Fallopian tube (tissue), 1 donor: ENCODE data around the genes COLQ and PLCL2.

DNA sequence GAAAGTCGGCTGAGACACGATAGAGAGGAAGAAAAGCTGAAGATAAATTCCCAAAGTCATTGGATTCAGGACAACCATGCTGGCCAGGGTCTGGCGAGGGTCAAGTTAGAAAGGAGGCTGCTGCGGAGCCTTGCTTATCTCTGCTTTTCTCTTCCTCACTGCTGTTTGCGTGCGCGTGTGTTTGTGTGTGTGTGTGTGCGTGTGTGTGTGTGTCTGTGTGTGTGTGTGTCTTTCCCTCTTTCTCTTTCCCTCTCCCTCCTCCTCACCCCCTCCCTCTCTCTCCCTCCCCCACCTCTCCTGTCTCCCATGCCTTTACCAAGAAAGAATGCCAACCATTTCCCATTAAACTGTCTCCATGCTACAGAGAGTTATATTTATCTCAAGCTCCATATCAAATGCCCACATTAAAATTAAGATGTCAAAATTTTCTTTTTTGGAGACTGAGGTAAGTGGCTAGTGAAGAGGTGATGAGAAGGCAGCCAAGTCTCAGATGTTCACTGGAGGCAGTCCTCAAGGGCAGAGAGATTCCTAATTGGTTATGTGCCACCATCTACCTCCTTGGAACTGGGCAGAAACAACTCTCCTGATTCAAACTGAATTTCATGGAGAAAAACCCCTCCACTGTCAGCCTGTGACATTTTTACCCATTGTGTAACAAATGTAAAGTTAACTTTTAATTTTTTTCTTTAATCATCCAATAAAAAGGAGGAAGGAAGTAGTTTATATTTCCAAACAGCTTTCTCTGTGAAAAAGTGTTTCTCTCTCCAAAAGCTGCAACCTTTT lies at the start of gene COLQ:
Gene COLQ, minus strand, starts transcription at position 159 of the 783 bp plus-strand sequence.
- PRO-cap, result no peak

DNA sequence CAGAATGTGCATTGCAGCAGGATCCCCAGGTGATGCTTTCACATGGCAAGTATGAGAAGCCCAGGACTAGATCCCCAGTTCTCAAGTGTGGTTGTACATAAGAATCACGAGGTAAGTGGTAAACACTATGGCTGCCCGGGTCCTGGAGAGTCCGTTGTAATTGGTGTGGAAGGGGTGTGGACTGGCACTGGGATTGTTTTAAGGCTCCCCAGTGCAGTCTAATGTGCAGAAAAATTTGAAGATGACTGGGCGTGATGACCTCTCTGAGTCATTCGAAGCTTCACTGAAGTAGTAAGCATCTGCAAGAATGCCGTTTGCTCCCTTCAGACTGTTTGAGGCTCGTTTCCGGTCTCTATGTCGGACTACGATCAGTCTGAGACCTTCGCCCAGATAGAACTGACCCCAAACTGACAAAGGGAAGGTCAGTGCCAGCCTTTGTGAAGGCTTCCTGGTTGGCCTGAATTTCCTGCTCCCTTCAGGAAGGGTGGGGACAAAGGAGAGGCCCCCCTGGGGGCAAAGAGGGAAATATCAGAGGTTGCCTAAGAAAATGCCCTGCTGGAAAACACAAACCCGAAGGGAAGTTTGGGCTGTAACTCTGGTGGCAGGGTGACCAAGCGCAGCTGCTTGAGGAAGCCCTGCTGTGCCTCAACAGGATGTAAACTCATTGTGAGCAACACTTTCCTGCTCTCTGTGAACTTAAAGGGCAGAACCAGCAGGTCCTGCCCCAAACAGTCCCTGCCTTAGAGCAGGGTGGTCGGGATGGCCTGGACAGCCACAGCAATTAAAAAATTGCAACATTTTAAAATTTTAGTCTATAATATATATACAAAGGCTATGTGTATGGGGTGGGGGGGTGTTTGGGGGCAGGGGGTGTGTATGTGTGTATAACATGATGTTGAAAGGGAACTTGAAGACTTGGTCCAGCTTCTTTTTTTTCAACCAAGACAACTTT lies 34.7 kb downstream of the BTD start:
- PRO-cap, result unidirectional peak, plus-strand start at position 727 of the sequence

DNA sequence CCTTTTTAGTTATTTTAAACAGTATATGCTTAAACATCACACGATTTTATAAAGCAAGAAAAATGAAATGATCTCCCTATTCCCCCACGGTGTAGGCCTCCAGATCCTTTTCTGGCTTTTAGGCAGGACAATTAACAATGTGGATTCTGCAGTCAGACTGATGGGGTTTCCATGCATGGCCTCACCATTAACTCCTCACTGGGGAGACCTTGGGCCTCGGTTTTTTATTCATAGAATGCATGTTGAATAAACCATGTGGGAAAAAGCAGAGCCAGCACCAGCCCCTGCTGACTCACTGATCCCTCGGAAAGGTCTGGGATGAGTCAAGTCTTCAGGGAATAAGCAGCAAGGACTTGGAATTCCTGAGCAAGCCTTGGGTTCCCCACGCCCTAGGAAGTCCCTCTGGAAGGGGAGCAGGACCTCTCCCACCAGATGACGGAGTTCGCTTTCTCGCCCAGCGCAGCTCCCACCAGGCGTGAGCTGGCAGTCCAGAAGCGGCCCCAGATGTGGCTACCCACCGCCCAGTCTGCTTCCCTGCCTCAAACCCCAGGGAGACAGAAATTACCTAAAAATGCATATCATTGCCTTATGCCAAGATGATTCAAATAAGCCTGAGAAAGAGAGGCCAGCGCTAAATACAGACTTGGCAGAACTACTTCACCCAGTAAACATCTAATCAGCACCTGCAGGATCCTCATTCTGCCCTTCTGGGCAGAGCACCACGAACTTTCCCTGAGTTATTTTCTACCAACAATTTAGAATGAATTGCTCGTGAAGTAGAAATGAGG lies 45.4 kb downstream of the BTD start:
- PRO-cap, result no peak

DNA sequence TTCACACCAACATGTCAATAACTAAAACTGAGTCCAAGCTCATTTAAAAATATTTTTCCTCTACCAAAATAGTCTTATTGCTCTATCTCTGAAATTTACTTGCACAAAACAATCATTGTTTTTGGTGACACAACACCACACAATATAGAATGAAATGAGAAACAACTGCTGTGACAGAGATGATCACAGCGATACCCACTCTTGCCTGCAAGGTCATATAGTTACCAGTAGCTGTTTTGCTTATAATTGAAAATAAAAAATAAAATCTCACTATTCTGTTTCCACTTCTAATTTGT lies 1.1 kb downstream of the ANKRD28 start:
- PRO-cap, result no peak

- PRO-cap, result no peak
Measured at GRCh38 chr3:15797074-15797639, 622 bp downstream of the ANKRD28 start.

GRCh38 chr3:16053612-16054327 lies 120.7 kb upstream of the GALNT15 start:
- PRO-cap, result no peak

DNA sequence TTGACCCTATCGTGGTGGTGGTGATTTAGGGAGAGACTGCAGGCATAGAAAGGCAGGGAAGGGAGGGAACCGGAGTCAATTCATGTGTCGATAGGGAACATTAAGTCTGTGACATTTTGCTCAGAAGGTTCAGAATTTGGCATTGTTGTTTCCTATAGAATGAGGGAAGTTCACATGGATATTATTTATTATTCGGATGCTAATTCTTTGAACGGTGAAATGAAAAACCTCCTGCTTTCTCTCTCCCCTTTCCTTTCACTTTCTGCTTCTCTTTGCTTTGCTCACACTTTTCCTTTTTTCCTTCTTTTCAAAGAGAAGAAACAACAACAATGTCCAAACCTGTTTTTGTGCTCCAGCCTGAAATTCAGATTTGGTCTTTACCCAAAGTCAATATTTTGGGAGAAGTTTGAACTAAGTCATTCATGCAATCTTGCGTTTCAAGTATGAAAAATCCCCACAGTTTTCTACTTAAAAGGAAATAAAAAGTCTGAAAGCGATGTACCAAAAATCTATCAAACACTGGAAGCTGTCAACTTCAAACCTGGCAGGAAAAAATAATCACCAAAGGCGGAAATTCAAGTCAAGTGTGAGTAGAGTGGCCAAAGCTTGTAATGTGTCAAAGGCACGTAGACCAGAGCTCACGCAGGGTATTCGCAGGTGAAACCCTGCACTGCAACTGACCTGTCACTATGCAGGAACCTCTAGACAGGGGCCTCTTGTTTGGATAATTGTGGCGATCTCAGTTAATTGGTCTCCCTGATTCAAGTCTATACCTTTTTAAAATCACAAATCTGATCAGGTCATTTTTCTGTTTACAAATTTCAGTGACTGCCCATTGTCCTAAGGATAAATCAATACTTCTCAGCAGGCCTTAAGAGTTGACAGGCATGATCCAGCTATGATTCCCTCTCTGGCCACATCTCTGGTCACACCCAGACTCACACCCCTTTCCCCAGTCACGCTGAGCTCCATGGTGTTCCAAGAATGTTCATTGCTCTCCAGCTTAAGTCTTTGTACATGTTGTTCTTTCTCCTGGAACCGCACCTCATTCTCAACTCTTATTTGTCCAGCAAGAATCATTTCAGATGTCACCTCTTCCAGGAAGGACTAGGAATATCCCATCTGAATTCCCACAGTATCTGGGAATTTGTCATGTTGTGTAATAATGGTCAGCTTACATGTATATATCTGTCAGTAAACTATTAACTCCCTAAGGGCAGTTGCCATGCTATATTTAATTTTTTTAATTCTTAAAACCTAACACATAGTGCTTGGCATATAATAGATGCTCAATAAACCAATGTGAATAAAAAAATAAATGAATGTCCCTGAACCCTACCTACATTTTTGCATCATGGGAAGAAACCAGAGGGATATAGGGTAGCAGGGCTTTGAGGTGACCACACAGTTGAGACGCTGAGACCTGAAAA lies 118.6 kb upstream of the GALNT15 start:
- PRO-cap, result no peak

DNA sequence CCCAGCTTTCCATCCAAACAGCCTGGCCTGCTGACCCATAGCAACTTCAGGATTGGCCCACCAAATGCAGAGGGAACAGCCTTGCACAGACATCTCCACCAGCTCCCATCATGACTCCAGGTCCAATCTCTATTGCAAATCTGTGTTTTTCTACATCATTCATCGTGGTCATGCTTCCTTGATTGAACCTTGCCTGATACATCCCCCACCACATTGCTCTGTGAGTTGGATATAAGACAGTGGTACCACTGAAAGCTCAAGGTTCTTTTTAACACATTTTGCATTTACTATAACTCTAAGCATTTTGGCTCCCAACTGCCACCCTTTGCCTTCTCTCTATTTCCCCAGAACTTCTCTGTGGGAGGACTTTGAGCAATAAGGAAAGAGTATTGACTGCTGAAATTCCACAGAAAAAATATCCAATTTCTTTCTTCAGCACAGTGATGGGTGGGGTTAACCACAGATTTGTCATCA lies 114.7 kb upstream of the GALNT15 start:
- PRO-cap, result no peak

- PRO-cap, result no peak
Measured at GRCh38 chr3:16063515-16064085, 110.9 kb upstream of the GALNT15 start.

GRCh38 chr3:16124696-16124997 lies 49.8 kb upstream of the GALNT15 start:
- PRO-cap, result no peak

DNA sequence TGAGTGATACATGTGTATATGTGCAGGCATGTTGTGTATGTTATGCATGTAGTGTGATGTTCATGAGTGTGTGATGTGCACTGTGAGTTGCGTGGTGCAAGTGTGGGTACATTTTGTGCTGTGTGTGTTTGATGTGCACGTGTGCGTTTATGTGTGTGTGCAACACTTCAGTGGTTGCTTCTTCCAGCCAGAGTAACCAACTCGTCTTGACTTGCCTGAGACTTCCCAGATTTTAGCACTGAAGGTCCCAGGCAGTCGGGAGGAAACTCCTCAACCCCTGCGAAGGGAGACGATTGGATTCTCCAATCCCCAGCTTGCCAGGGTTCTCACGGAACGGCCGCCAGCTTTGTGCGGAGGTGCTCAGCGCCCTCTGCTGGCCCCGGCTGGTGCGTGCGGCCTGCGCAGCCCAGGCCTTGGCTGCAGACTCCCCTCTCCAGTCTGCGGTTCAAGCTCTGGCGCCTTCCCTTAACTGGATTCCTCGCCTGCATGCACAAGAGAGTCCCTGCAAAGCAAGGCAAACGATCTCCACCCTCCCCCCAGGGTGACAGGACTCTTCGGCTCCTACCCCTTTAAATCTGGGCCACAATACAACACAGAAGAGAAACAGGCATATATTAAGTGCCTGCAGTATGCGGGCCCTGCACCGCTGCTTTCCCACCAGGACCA lies 3.8 kb downstream of the GALNT15 start:
- PRO-cap, result no peak

DNA sequence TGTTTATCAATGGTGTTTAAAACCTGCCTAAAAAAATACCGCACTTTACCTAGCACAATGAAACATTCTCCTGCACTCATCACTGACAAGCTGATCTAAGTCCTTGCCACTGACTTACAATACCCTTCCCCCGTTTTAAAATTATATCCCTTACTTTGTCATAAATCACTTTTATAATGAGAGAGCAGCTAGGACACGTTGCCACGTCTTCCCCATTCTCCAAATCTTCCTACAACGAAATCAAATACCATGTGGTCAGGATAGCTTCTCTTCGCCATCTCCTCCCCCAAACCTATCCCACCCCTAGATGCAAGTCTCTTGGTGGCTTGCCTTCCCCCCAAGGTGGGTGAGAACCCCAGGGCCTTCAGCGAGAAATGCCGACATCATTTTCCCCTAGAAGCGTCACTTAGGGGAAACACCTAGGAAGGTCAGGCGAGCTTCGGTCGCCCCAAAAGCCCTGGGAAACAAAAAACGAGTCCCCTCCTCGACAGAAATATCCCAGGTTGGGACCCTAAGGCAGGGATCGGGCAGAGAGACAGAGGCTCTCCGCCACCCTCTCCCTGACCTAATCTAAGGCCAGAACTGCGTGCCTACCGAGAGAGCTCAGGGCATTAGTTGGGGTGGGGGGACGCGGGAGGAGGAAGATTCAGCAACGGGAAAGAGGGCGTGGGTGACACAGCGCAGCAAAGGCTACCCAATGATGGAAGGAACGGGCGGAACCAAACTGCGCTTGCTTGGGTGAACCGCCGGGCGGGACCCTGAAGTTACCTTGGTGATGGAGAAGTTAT lies 548 bp downstream of the DPH3 start:
- PRO-cap, result no peak

GRCh38 chr3:16302399-16302965 lies 37.5 kb downstream of the OXNAD1 start:
- PRO-cap, result no peak

DNA sequence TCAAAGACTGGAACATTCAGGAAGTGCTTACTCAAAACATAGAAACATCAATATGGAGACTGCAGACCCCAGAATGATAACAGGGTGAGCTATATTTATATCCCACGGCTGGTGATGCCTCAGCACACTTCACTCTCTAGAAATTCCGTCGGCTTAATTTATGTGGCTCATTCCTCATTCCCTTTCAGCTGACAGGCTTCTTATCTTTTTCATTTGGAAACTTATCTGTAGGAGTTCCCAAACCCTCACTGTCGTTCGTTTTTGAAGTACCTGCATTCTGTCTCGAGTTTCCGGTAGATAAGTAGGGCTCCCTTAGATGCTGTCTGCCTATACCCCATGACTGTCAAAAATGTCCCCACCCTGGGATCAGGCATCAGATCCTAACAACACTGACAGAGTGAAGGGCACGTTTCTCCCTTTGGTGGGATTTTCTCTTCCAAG lies 45.4 kb downstream of the RFTN1 start:
- PRO-cap, result no peak

GRCh38 chr3:16884600-16885066 lies at the start of gene PLCL2:
Gene PLCL2 (plus strand): TSS chr3:16884955.
- PRO-cap, result unidirectional peak, plus-strand start at chr3:16884756; bidirectional peak, plus-strand start at chr3:16884953, minus-strand start at chr3:16884827

DNA sequence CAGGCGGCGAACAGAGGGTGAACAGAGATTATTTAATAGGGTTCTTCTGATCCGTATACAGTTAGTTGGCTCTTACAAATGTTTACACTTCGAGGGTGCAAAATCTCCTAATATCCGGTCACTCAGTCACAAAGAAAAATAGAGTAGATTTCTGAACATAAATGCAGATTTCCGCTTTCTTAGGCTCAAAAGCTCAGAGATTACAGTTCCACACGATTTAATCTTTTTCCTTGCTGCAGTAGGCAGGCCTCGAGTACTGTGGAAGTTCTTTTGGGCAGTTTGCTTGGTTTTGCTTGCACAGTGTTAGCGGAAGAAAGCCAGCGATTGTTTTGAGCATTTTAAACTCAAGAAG lies 990 bp downstream of the PLCL2 start:
- PRO-cap, result no peak

DNA sequence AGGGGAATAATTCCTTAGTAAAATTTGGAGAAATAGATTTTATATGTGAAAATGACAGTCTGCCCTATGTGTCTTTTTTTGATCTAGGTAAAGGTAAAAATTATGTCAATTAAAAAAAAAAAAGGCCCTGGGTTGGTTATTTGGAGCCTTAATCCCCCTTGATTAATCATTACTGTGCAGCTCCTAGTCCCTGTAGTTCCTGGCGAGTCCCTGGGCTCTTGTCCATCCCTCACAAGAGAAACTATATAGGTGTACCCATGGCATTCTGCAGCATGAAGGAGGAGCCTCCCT lies 12.4 kb downstream of the PLCL2 start:
- PRO-cap, result no peak

DNA sequence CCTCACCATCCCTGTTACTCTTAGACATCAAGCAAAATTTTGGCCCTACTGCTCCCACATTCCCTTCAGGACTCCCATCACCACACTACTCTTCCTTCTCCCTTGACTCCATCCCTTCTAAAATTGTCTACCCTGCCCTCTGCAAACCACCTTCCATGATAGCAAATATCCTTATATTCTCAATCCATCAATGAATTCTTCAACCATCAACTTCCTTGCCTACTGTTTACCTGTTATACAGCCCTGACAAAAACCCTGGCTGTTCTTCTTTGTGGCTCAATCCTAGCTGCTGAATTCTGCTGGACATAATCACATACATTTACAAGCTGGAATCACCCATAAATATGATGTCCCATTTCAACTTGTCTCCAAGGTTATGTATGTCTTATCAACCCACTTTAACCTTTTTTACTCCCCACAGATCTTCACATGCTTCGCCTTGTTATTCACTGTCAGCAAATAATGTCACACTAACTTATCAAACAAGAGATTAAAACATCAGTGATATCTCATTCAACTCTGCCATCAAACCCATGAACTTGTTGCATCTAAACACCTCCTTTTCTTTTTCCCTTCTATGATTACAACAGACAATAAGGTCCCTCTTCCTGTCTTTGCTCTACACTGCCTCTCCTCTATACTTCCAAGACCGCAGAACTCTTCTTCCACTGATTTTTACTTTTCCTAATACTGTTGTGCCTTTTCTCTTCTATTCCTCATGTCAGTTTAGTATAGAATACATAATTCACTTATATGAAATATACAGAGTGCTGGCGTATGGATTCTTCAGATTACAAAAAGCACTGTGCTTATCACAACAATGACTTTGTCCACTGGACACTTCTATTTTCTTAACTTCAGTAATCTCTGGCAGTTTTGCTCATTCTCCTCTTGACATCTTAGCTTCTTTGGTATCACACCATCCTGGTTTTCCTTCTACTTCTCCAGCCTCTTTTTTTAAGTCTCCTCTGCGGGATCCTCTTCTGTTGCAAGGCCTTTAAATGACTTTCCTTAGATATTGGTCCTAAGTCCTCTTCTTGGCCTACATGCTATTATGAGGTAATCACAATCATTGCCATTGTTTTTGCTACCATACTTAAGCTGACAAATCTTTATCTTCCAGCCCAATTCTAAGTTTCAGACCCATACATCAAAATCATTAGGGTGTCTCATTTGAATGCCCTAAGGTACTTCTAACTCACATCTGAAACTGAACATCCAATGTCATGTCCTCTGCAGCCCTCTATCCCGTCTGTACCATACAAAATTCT lies 240.5 kb downstream of the TBC1D5 start:
- PRO-cap, result no peak

GRCh38 chr3:17693231-17693872 lies 49.1 kb downstream of the TBC1D5 start:
- PRO-cap, result no peak

- PRO-cap, result no peak
Measured at GRCh38 chr3:18402369-18403037, 22.6 kb downstream of the SATB1 start.